Thoracic aorta endothelial cell (primary cell): ENCODE measurements around the gene ARHGEF16.

DNA sequence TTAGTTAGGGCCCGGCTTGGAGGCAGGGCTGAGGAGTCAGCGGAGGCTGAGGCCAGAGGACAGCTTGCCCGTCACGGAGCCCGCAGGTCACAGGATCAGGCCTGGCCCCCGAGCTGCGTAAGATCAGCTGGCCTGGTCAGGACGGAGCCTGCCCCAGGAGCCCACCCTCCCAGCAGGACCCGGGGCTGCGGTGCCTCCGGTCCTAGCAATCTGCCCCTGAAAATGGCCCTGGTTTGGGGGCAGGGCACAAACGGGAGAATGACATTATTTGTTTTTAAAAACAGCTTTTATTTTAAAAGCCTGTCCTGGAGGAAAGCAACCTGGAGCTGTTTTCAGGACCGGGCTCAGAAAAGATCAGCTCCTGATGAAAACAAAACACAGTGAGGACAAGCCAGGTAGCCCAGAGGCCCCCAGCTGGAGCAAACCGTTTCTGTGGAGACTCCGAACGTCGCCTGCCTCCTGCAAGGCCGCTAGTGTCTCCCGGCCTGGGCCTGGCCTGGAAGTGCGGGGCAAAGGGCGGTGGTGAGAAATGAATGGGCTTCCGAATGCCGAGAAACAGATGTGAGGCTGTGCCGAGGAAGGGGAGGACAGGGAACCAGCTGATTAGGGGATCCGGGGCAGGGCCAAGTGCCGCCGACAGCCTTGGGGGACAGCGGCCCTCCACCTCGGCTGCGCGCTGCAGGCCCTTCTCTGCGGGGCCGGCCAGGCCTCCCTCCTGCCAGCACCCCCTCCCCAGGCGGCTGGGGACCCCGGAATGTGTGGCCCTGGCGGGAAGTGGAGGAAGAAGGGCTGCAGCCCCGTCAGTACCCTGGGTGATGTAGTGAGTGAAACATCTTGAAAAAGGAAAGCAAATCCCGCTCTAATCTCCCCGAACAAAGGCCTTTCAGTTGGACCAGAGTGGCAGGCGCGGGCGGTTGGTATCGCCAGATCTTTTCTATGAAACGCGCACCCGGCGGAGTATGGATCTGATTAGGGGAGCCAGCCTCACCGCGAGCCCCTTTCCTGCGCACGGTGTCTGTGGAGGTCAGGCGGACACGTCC, 52.4 kb downstream of the PRDM16 start:
- CAGE, long polyA plus RNA, result no peak

- CAGE, long polyA plus RNA, result no peak
These were observed 99.7 kb downstream of the PRDM16 start for GRCh38 chr1:3168737-3169038.

DNA sequence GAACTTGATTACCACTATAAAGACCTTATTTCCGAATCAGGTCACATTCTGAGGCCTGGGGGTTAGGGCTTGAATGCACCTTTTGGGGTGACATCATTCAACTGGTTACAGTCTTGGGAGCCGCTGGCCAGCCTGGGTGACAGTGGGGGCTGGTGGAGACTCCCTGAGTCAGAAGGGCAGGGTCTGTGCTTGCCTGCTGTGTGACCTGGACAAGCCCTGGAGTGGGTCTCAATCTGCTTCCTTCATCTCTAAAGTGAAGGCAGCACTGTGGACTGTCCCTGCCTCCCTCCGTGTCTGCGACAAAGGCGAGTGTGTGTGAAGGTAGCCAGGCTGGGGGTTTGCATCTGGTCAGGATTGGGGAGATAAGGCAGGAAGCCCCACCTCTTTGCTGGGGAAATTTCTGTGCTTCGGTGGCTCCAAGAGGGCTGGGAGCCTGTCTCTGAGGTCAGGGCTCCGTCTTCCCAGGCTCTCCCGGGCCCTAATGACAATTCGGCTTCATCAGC, 105.4 kb downstream of the PRDM16 start:
- CAGE, long polyA plus RNA, result no peak

- CAGE, long polyA plus RNA, result no peak
These were observed 169.4 kb downstream of the PRDM16 start for GRCh38 chr1:3238316-3238872.

GRCh38 chr1:3258364-3259107, 189.5 kb downstream of the PRDM16 start:
- CAGE, long polyA plus RNA, result no peak

GRCh38 chr1:3334696-3335414, 119.6 kb upstream of the ARHGEF16 start:
- CAGE, long polyA plus RNA, result no peak

DNA sequence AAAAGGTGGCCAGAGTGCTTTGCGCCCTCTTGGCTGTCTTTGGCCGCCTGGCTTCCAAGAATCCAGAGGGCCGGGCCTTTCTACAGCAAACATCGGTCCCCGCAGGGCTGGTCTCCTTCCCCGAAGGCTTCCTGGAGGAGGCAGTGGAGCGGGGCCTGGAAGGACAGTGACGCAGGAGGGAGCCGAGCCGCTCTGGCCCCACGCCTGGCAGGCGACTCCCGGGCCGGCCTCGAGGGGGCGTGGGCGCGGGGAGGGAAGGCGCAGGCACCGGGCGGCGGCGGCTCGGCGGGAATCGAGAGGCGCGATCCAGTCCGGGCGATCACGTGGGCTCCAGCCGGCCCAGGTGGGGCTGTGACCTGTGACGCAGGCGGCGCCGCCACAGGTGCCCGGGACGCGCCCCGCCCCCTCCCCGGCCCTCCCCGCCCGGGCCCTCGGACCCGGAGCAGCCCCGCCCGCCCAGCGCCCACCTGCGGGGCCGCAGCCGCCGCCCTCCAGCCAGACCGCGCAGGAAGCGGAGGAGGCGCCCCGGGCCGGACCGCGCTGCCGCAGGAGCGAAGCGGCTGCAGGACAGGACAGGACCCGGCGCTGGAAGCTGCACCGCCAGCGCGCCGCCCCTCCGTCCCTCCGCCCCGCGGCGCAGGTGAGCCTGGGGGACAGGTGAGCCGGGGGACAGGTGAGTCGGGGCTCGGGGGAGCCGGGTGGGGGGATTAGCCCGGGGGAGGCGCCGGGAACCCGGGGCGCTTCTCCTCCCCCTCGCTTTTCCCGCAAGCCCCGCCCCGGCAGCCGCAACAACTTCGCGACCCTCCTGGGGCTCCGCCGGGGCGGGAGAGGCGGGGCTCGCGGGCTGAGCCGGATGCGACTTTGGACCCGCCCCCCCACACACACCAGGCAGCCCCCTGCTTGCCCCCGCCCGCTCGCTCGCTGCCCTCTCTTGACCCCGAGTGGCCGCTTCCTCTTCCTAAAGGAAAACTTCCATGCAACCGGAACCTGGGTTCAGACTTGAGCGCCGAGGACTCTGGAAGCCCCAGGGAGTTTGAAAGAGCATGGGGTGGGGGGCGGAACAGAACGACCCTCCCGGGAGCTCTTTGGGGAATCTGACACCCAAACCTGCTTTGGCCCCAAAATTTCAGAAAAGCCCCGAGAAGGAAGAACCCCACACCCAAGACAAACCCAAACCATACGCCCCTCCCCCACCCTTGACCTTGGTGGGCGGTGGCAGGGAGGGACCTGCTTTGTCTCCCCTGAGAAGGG, at the start of gene ARHGEF16:
Gene ARHGEF16 (plus strand): TSS at position 494 of the 1,251 bp plus-strand sequence.
- CAGE, long polyA plus RNA, result no peak

GRCh38 chr1:3460049-3460618, 5.7 kb downstream of the ARHGEF16 start:
- CAGE, long polyA plus RNA, result no peak

DNA sequence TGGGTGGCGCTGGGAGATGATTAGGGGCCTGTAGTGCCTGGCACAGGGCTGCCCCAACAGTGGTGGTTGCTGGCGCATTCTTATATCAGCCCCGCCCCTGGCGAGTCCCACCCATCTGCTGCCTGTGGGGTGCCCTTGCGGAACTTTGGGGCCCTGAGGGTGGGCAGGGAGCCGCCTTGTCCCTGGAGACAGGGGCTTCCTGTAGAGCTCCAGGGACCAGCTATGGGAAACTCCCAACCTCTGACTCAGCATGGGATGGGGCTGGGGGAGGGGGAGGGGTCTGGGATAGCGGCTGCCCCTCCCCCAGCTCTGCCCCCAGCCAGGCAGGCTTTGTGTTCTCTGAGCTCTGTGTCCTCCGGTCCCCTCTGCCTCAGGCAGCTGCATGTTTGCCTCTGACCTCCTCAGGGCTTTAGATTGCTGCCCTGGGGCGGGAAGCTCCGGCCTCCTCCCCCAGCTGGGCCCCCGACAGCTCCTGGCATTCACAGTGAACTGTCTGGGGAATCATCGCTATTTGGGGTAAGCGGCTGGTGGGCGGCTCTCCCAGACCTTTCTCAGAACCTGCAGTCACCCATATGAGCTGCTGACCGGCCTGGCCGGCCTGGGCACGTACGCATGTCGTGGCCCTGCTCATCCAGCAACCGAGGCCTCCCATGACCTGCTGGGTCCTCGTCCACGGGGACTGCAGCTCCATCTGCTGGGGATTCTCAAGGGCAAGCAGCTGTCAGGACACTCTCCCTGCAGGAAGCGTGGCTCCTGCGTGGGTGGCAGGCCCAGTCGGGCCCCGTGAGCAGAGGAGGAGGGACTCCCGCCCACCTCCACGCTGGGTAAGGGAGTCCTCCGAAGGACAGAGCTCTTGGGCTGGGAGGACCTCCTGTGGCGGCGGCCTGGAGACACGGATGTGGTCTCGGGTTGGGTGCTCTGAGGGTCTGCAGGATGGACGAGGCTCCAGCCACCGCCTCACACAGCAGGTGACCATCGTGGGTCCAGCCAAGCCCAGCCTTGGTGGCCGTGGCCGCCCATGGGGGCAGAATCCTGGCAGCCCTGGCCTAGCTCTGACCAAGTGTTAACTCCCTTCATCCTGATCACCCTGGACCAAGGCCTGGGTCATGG, 17.2 kb downstream of the ARHGEF16 start:
- CAGE, long polyA plus RNA, result no peak

DNA sequence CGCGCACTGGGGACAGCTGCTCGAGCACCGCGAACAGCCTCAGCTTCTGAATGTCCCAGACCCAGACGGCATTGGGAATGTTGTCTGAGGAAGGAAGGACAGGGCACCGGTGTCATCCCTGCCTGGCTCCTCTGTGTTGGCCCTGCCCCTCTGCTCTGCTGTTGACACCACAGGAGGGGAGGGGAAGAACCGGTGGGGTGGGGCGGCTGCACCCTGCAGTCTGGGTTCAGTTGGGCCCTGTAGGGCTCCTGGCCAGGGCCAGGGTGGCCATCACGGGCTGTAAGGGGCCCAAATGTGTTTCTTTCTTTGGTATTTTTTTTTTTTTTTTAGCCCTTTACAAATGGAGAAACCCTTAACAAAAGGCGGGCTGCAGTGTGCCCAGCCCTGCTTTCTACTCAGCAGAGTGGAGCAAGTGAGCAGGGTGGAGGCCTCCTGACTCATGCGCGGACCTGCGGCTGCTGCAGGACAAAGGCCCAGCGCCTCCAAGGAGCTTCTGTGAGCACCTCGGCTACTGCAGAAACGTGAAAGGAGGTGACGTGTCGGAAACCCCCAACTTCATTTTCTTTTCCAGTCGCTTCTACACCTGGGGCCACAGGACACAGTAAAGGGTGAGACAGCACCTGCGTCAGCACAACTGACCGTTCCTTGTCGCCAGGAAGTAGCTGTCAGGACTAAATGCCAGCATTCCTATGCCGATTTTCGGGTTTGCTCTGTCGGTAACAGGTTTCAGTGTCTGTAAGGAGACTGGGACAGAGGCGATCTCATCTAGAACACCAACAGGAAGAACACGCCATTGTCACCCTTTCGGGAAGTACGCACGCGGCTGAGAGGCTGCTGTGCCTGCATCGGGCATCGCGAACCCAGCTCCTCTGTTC, 7.0 kb downstream of the TPRG1L start:
- CAGE, long polyA plus RNA, result no peak

GRCh38 chr1:3669395-3670081, 17.2 kb downstream of the TP73 start:
- CAGE, long polyA plus RNA, result no peak

- CAGE, long polyA plus RNA, result no peak
These were observed 8.5 kb downstream of the LRRC47 start for GRCh38 chr1:3787728-3788248.

DNA sequence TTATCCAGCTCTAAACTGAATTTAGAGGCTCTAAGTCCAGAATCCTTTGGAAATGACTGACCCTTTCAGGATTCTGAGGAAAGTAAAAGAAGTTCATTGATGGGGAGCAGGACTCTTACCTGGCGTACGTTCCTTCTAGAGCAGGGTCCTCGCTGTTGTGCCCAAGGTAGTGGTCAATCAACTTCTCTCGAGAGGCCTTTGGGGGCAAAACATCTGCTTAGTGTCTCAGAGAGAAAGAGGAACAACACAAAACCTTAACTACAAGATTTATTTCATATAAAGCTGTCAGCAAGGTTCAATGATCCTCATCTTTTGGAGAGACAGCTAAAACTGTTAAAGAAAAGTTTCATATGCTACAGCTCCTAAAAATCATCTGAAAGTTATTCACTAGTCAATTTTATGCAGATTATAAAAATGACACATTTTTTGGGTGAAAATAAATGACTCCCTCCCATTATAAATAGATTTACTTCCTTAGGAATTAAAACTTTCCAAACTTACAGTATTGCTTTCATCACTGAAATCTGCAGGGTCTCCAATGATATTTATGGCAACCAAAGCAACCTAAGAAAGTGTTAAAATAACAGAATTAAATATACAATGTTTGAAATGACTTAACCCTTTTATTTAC, 12.1 kb downstream of the CEP104 start:
- CAGE, long polyA plus RNA, result no peak

DNA sequence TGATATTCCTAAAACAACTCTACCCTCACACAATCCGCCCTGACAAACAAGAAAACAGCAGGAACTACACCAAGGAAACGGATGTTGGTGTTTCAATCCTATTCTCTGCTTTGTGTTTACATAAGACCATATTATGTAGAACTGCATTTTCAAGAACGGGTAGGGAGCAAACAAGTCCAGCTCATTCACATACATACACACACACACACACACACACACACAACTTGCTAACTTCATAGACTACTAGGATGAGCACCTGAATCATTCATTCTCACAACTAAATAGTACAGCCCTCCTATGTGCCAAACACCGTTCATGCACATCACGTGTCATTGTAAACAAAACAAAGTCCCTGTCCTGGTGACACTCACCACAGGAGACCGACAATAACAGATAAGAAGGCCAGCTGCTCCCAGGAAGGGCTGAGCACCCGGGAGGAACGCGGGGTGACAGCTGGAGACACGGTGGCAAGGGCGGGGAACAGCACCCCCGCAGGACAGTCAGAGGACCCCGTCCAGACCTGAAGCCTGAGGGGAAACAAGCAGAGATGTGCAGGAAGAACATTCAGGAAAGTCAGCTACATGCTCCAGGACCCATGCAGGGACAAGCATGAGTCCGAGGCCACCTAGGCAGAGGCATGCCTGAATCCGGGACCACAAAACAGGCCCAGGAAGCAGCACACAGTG, 42.9 kb downstream of the NPHP4 start:
- CAGE, long polyA plus RNA, result no peak

- CAGE, long polyA plus RNA, result no peak
These were observed 939 bp upstream of the NPHP4 start for GRCh38 chr1:5993010-5993717.

- CAGE, long polyA plus RNA, result no peak
These were observed 14.7 kb upstream of the NPHP4 start for GRCh38 chr1:6006870-6007293.

DNA sequence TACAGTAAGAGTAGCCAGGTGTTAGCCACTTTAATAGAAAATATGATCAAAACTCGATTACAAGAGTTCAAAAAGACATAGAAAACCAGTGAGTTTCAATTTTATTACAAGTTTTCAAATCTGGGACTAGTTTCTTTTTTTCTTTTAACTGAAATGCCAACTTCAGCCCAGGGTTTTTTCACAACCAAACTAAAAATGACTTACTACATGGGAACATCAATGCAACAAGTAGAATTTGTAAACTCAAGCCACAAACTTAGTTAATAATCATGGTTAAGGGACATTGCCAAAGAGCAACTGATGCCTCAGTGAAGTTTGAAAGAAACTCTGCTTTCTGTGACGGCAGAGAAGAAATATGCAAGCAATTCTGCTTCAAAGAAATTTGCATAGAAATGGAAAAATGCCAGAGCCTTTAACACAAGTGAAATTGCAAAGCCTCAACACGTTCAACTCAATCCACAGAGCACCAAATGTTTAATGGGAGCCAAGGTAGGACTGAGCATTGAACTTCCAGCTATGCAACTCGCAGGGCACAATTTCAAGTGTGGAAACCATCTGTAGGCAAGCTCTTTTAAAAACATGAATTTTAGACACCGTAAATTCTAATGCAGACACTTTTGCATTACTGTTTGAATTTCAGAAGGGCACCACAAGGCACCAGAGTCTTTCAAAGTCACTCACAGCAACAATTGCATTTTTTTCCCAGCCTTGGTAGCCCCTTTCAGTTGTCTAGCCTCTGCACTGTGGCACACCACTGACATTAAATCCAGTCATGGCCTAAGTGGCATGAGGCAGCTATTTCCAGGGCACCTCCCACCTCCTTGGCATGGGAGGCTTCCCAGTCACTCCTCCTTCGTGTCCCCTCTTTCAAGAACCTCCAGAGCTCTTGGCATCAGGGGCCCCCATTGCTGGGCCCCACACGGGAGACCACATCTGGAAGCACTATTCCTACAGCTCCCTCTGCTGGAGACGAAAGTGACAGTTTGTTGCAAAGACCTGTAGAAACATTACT, 5.2 kb upstream of the CHD5 start:
- CAGE, long polyA plus RNA, result no peak

DNA sequence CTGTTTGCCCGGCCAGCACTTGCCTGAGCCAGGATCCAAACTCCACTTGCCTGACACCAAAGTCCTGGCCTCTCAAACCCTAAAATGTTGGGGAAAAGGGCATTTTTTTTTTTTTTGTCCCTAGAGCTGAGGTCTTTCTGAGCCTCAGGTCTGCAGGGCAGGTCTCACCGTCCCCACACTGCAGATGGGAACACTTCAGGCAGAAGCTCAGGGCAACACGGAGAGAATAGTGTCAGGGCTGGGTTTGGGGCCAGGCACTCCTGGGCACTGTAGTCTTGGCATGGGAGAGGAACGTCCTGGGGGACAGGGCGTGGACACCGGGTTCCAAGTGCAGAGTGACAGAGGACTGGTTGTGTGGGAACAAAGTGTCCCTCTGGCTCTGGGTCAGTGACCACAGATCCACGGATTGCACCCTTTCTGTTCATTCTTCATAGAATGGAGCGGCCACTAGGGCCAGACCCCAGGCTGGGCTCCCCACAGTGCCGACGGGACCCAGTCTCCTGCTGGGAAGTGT, 1.4 kb downstream of the GPR153 start:
- CAGE, long polyA plus RNA, result no peak

DNA sequence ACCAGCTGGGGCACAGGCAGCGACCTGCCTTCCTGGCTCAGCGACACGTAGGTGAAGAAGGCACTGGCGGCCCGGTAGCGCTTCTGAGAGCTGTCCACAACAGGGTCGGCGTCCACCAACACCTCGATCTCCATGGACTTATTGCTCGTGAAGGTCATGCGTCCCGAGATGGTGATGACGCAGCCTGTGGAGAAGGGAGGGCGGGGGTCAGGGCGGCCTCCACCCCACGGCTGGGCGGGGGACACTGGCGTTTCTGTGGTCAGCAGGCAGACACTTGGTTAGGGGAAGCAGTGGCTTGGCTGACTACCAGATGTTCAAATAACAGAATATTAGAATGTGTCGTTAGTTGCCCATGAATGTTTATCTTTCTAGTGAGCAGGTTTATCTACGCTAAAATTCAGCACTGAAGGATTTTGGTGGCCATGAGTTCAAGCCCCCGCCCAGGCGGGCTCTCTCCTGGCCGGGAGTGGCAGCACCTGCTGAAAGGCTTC, 20.2 kb upstream of the GPR153 start:
- CAGE, long polyA plus RNA, result no peak

DNA sequence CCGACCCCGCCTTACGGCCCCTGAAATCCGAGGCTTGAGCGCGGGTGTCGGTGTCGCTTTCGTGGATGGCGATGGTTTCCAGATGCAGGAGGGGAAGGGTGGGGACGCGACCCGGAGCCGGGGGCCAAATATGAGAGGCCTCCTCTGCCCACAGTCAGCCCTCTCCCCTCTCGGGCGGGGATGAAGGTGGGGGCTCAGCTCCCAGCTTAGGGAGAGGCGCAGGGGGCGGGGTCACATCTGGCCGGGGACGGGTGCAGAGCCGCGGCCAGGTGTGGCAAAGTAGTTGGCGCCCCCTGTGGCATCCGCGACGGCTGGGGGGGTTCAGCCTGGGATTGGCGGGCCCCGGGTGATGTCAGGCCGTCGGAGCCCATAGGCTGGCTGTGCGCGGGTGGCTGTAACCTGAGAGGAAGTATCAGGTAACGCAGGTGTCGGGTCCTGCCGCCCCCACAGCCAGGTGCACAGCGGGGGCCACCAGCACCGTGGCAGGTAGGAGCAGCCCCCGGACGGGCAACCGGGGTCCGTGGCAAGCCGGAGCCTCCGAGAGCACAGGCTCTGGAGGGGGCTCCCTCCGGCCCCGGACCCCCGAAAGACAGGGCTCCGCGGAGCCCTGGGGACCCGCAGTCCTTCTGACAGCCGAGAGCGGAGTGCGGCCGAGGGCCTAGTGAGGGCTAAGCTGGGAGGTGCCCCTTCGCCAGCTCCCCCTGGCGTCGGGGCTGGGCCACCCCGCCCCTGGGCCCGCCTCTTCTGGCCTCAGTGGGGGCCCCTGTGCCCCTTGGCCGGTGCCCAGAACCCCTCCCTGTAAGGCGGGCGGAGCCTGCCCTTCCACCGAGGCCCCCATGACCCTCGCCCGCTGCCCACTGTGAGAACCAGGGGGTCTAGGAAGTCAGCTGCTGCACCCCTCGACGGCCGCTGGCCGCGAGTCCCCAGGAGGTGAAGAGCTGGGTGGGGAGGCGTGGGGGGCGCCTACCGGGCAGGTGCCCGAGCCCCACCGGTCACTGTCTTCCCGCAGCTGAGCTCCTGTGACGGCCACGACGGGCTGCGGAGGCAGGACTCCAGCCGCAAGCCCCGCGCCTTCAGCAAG, 18.0 kb downstream of the TNFRSF25 start:
- CAGE, long polyA plus RNA, result no peak